Right common carotid artery plus branches (tissue), 1 donor: ENCODE measurements around the genes ITSN1, SMIM11, C21orf140 and SMIM34.

- PRO-cap = no peak
These were observed 17.5 kb upstream of the IFNAR2 start for GRCh38 chr21:33211984-33212887.

GRCh38 chr21:33260104-33260553 is 6.0 kb upstream of the IL10RB start:
- PRO-cap = no peak

DNA sequence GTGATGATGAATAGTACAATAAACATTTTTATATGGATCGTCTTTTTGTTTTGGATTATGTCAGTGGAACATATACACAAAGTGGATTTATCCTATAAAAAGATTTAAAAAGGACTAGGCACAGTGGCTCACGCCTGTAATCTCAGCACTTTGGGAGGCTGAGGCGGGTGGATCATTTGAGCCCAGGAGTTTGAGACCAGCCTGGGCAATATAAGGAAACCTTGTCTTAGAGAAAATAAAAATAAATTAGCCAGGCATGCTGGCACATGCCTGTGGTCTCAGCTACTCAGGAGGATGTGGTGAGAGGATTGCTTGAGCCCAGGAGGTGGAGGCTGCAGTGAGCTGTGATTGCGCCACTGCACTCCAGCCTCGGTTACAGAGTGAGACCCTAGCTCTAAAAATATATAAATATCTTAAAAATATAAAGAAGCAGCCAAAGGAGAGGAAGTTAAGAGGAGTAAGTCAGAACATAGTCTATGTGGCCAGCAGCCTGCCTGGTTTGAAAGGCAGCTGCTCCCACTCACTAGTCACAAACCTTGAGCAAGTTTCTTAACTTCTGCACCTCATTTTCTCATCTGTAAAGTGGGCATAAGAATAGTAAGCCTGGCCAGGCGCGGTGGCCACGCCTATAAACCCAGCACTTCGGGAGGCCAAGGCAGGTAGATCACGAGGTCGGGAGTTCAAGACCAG is 4.5 kb upstream of the IL10RB start:
- PRO-cap = bidirectional peak, plus-strand start at position 436 of the sequence, minus-strand start at position 298 of the sequence

GRCh38 chr21:33282886-33283486 is 16.8 kb downstream of the IL10RB start:
- PRO-cap = no peak

DNA sequence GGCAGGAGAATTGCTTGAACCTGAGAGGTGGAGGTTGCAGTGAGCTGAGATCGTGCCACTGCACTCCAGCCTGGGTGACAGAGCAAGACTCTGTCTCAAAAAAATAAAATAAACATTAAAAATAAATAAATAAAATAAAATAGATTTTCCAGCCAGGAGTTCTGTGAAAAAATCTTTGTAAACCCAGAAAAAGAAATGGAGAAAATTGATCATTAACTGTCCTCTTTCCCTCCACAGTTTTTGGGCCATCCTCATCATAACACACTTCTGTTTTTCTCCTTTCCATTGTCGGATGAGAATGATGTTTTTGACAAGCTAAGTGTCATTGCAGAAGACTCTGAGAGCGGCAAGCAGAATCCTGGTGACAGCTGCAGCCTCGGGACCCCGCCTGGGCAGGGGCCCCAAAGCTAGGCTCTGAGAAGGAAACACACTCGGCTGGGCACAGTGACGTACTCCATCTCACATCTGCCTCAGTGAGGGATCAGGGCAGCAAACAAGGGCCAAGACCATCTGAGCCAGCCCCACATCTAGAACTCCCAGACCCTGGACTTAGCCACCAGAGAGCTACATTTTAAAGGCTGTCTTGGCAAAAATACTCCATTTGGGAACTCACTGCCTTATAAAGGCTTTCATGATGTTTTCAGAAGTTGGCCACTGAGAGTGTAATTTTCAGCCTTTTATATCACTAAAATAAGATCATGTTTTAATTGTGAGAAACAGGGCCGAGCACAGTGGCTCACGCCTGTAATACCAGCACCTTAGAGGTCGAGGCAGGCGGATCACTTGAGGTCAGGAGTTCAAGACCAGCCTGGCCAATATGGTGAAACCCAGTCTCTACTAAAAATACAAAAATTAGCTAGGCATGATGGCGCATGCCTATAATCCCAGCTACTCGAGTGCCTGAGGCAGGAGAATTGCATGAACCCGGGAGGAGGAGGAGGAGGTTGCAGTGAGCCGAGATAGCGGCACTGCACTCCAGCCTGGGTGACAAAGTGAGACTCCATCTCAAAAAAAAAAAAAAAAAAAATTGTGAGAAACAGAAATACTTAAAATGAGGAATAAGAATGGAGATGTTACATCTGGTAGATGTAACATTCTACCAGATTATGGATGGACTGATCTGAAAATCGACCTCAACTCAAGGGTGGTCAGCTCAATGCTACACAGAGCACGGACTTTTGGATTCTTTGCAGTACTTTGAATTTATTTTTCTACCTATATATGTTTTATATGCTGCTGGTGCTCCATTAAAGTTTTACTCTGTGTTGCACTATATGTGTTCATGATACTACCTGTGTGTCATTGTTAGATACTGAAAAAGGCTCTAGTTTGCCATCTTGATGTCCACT is 28.3 kb upstream of the IFNAR1 start:
- PRO-cap = no peak

- PRO-cap = no peak
These were observed 1.8 kb downstream of the IFNAR1 start for GRCh38 chr21:33326618-33326916.

- PRO-cap = no peak
These were observed 8.0 kb downstream of the IFNGR2 start for GRCh38 chr21:33410918-33411814.

- PRO-cap = no peak
These were observed 23.8 kb downstream of the IFNGR2 start for GRCh38 chr21:33426637-33427726.

DNA sequence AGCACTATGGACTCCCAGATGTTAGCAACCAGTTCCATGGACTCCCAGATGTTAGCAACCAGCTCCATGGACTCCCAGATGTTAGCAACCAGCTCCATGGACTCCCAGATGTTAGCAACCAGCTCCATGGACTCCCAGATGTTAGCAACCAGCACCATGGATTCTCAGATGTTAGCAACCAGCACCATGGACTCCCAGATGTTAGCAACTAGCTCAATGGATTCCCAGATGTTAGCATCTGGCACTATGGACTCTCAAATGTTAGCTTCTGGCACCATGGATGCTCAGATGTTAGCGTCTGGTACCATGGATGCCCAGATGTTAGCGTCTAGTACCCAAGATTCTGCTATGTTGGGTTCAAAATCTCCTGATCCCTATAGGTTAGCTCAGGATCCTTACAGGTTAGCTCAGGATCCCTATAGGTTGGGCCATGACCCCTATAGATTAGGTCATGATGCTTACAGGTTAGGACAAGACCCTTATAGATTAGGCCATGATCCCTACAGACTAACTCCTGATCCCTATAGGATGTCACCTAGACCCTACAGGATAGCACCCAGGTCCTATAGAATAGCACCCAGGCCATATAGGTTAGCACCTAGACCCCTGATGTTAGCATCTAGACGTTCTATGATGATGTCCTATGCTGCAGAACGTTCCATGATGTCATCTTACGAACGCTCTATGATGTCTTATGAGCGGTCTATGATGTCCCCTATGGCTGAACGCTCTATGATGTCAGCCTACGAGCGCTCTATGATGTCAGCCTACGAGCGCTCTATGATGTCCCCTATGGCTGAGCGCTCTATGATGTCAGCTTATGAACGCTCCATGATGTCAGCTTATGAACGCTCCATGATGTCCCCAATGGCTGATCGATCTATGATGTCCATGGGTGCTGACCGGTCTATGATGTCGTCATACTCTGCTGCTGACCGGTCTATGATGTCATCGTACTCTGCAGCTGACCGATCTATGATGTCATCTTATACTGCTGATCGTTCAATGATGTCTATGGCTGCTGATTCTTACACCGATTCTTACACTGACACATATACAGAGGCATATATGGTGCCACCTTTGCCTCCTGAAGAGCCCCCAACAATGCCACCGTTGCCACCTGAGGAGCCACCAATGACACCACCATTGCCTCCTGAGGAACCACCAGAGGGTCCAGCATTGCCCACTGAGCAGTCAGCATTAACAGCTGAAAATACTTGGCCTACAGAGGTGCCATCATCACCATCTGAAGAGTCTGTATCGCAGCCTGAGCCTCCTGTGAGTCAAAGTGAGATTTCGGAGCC is 9.2 kb downstream of the SON start:
- PRO-cap = no peak

GRCh38 chr21:33552900-33553535 is 10.2 kb downstream of the SON start:
- PRO-cap = no peak

DNA sequence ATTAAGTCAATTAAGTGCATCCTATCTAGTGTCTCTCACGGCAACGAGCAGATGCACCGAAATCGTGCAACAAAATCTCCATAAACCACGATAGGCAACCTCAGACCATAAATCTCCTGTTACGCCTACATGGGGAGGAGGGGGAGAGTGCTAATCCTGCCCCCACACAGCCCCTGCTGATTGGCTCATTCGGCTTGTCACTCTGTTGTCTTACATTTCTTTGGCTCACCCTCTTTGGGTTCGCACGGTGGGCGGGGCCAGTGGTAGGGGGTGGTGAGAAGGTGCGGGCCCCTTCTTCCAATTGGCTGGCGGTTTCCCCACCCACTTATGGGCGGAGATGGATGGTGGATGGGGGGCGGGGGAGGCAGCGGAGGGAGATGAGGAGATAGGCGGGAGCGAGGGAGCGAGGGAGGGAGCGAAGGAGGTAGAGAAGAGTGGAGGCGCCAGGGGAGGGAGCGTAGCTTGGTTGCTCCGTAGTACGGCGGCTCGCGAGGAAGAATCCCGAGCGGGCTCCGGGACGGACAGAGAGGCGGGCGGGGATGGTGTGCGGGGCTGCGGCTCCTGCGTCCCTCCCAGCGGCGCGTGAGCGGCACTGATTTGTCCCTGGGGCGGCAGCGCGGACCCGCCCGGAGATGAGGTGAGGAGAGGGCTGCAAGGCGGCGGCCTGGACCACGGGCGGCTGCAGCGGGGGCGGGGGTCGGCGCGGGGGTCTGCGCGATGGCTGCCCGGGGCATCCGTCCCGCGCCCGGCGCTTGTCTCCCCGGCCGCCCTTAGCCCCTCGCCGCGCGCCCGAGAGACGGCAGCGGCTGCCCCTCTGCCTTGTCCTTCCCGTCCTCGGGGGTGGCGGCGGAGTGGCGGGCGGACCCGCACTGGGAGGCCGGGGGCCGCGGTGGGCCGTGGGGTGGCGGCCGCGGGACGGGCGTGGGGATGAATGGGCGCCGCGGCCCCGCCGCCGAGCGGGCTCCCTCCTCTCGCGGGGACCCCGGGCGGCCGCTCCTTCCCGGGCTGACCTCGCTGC is at the start of gene ITSN1:
Gene ITSN1 (plus strand): TSS at position 425 of the 1,018 bp plus-strand sequence.
- PRO-cap = unidirectional peak, plus-strand start at position 524 of the sequence; unidirectional peak, plus-strand start at position 632 of the sequence

DNA sequence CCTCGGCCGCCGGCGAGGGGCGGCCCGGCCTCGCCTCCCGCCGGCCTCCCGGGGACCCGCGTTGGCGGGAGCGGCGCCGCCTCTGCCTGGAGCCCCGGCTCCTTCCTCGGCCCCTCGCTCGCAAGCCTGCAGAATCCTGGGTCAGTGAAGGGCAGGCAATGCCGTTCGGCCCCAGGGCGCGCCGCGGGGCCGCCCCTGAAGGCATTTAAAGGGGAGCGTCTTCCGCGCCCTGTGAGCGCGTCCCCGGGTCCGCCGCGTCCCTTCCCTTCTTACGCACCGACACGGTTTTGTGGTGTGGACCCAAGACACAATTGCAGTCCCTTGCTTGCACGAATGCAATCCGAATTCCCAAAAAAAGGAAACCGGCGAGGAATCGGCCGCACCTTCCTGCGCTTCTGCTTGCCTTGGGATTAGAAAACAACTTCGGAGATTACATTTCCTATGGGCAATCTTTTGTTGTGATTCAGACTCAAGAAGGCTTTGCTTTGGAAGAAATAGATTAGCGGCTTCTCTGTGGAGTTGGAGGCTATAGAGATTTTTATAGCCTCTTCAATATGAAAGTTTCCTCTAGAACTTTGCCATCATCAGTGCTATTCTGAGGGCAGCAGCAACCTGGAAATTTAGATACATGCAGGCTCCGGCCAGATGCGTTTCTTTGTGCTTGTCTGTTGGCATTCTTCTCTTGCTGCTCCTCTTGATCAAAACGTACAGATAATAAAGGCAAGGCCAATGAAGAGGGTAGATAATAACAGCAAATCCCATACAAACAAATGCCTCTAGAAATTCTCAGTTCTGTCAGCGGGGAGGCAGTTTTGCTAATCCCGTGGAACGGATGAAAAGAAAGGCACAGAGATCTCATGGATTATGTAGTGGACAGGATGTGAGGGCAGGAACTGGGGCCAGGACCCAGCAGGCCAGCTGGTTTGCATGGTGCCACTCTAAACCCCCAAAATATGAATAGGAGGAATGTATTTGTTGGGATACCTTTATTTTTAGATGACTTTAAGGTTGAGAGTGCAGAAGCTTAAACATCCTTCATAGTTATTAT is 1.1 kb downstream of the ITSN1 start:
- PRO-cap = unidirectional peak, minus-strand start at position 128 of the sequence; unidirectional peak, minus-strand start at position 263 of the sequence; unidirectional peak, minus-strand start at position 412 of the sequence

DNA sequence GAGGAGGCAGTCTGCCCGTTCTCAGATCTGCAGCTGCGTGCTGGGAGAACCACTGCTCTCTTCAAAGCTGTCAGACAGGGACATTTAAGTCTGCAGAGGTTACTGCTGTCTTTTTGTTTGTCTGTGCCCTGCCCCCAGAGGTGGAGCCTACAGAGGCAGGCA is 15.2 kb upstream of the ATP5PO start:
- PRO-cap = no peak

GRCh38 chr21:33936234-33936959 is 20.8 kb upstream of the ATP5PO start:
- PRO-cap = no peak

- PRO-cap = no peak
These were observed 13.9 kb downstream of the MRPS6 start for GRCh38 chr21:34087224-34087734.

GRCh38 chr21:34185977-34186811 is 112.8 kb downstream of the MRPS6 start:
- PRO-cap = no peak

- PRO-cap = no peak
These were observed 30.5 kb upstream of the KCNE2 start for GRCh38 chr21:34333356-34333742.

GRCh38 chr21:34375235-34375575 is at the start of gene SMIM11:
Gene SMIM11 (plus strand): TSS chr21:34375507.
- PRO-cap = no peak

DNA sequence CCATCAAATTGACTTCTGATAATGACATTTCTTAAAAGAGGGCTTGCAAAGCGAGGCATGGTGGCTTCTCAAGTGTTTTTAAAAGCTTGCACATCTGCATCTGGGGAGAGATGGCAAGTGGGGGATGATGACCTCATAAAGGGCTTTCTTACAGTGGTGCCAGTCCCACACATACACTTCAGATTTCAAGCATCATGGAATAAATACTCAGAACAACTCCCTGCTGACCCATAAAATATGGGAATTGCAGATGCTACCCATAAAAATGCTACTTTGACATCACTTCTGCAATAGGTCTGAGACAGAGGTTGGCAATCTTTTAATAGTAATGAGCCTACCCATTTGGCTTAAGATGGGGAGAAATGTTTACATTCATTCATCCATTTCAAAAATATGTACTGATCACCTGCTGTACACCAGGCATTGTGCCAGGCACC is at the start of gene C21orf140:
Gene C21orf140 (minus strand): TSS at position 59 of the 437 bp plus-strand sequence.
- PRO-cap = no peak

DNA sequence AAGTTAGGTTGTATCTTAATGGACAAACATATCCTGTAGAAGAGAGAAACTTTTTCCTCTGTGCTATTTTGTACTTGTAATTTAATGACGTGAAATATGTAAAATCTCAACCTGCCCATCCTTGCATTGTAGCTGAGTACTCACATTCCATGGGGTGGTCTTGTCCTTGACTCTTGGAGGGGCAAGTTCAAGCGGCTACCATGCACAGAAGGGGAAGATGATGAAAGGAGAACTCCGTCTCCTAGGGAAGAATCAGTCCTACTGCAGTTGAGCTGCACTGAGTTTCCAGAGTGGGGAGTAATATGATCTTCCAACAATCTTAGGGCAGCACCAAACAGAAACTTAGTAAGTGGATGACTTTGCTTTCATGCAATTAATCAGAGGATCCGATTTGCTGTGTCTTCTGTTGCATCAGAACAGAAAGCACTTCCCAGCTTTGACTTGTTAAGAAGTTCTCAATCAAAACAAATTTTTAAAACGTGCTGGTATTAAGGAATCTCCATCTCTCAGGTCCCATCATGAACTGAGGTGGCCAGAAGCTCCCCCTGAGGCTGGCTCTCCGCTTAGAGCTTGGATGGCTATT is at the start of gene SMIM34:
Gene SMIM34 (minus strand): TSS at position 263 of the 583 bp plus-strand sequence.
- PRO-cap = no peak